Neural progenitor cell (in vitro differentiated cells): ENCODE results near the gene FNTB.

- RAMPAGE, long total RNA, result no peak
Measured at GRCh38 chr14:64734730-64735448, 30.7 kb downstream of the PLEKHG3 start.

- RAMPAGE, long total RNA, result no peak
Measured at GRCh38 chr14:64826698-64827251, 52.9 kb downstream of the SPTB start.

- RAMPAGE, long total RNA, result no peak
Measured at GRCh38 chr14:64841829-64842471, 37.8 kb downstream of the SPTB start.

- RAMPAGE, long total RNA, result no peak
Measured at GRCh38 chr14:64941964-64942340, 593 bp downstream of the GPX2 start.

DNA sequence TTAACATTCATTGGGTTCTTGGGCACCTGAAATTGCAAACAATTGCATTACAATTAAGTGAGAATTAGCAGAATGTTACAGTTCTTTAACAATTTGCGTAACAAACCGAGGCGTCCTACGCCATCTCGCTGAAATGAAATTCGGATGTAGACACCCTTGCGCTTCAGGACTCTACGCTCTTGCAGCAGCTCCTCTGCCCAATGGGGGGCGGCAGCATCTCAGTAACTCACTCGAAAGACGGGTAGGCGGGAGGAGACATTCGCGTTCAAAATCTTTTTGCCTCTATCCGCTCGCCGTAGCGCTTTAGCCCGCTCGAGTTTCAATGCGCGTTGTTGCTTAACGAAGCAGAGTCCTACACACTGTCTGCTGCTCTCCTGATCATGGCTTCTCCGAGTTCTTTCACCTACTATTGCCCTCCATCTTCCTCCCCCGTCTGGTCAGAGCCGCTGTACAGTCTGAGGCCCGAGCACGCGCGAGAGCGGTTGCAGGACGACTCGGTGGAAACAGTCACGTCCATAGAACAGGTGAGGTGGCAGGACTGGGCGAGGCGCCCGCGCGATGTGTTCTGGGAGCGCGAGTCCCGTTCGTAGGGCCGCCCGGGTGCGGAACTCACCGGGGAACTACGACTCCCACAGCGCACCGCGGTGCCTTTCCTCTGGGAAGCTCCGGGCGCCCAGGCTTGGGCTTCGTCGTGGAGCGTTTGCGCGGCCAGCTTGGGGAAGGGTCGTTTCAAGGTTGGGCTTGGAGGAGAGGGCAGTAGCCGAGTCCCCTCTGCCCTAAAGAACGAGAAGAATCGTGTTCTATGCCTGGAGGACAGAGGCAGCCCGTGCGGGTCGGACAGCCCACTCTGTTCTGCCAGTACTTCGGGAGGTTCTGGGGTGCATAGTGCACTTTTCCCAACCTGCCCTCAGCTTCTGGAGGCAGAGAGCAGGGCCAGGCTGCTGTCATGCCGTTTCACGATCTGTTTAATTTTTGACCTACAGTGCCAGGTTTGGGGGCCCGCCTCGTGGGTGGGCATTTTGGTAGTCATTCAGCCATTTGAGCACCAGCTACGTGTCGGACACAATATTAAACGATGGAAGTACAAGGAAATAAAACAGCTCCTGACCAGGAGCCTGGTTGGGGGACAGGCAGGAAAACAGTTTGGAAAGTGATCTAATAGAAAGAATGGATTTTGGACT, at the start of gene FNTB:
TSS of gene FNTB (plus strand) at position 322 of the 1,181 bp plus-strand sequence.
- RAMPAGE, long total RNA, result no peak

DNA sequence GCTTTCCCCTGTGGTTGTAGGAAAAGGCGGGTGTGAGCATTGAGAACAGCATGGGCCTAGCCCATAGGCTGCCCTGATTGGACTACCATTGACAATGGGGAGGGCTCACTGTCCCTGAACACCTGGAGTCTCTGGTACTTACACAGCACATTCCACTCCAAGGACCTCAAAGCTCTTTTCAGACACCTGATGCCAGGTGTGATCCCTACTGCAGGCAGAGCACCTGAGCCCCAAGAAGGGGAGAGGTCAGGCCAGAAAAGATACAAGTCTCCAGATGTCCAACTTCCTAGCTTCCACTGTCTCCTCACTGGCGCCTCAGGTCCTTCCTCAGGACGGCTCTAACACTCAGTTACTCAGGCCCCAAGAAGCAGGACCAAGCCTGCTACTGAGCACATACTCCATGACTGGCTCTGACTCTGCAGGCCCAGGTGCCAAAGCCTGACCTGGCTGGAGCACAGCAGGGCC, 24.9 kb downstream of the MAX start:
- RAMPAGE, long total RNA, result no peak

DNA sequence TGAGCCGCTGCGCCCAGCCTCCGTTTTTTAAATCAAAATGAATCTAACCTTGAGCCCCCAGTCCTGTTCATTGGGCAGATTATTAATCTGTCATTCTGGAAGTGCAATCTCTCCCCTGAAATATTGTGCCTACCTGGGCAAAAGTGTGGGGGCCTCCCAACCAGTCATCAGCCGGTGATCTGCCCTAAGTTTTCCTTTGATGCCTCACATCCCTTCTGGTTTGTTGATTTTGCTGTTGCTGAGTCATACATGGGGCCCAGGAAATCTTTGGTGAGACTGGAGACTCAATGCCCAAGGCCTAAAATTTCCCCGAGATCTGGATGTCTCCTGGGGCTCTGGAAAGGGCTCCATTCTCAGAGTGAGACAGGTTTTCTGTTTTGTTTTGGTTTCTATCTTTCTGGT, 152.6 kb upstream of the MAX start:
- RAMPAGE, long total RNA, result no peak

GRCh38 chr14:65281739-65282498, 130.6 kb upstream of the FUT8 start:
- RAMPAGE, long total RNA, result no peak

- RAMPAGE, long total RNA, result no peak
Measured at GRCh38 chr14:65629612-65630563, 217.4 kb downstream of the FUT8 start.

DNA sequence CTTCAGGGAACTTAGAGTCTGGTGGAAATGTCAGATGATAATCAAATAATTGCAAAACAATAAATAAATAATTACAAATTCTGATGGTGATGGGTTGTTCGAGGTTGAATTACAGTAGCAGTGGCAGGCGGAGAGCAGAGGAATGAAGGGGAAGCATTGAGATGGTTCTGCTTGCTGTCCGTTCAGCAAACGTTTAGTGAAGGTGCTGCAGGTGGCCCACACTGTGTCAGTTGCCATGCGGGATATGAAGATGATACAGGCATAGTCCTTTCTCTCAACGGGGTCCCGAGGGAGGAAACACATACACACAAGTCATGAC, 385.1 kb downstream of the FUT8 start:
- RAMPAGE, long total RNA, result no peak

GRCh38 chr14:65898795-65899030, 486.2 kb downstream of the FUT8 start:
- RAMPAGE, long total RNA, result no peak

- RAMPAGE, long total RNA, result no peak
Measured at GRCh38 chr14:66013064-66013619, 473.0 kb upstream of the CCDC196 start.

GRCh38 chr14:66496062-66497095, 10.2 kb downstream of the CCDC196 start:
- RAMPAGE, long total RNA, result no peak

DNA sequence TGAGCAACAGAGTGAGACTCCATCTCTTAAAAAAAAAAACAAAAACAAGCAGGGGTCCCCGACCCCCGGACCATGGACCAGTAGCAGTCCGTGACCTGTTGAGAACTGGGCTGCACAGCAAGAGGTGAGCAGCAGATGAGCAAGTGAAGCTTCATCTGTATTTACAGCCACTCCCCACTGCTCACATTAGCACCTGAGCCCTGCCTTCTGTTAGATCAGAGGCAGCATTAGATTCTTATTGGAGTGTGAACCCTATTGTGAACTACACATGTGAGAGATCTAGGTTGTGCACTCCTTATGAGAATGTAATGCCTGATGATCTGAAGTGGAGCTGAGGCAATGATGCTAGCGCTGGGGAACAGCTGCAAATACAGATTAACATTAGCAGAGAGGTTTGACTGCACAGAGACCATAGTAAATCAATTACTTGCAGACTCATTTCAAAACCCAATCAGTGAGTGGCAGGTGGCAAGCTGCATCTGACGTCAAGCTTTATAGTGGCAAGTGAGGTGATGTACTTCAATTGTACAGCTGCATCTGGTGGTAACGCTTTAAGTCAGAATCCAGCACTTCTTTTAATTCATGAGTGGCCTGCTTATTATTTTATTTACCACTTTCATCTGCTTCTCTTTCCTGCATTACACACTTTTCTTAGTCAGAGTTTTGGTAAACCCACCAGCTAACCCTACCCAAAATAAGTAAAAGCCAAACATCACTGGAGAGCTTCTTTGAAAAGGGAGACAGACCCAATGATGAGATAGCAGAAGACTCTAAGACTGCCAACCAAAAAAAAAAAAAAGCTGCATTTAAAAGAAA, 141.6 kb downstream of the GPHN start:
- RAMPAGE, long total RNA, result no peak

DNA sequence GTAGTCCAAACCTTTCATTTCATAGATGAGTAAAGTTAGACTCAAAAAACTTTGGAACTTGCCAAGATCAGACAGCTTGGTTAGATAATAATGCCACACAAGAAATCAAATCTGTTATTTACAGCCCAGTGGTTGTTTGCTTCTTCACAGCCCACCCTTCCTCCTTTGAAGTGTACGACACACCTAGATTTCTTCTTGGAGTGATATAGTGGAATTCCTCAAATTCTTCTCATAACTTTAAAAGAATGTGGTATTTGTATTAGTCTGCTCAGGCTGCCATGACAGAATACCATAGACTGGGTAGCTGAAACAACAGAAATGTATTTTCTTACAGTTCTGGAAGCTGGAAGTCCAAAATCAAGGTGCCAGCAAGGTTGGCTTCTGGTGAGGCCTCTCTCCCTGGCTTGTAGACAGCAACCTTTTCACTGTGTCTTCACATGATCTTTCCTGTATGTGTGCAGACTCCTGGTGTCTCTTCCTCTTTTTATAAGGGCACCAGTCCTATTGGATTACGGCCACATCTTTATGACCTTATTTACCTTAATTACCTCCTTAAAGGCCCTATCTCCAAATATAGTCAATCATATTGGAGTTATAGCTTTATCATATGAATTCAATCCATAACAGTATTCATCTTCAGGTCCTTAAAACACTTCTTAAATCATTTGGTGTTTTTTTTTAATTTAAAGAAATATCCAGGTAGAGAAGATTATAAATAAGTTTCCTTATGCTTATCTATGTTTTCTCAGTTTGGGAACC, 21.3 kb upstream of the GARIN2 start:
- RAMPAGE, long total RNA, result no peak

GRCh38 chr14:67269404-67270212, 28.4 kb downstream of the PALS1 start:
- RAMPAGE, long total RNA, result no peak

- RAMPAGE, long total RNA, result no peak
Measured at GRCh38 chr14:67360811-67361223, 689 bp downstream of the EIF2S1 start.

DNA sequence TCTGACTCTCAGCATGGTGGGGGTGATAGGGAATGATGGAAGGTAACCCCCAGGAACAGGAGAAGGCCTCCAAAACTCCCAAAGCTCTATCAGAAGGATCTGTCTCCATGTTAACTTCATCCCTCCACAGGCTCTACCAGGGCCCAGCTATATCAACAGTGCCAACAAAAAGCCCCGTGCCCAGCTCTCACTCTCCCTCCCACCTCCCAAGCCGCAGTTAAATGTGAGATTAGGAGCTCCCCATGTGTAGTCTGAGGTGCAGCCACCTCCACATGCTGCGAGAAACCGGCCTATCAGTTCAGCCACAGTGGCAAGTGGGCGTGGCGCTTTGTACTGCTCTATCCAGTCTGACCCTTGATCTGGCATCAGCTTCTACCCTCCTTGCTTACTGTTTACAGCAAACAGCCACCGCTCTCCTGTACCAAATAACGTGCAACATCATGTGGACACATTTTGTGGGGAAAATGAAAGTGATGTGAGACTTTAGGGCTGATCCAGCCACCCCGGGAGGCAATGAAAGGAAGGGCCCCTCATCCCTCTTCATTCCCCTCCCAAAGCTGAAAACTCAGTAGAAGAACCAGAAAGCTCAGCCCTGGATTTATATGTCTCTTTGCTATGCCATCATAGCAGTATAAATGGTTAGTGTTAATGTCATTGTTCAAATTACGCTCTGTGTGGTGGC, 1.6 kb downstream of the PLEK2 start:
- RAMPAGE, long total RNA, result no peak

DNA sequence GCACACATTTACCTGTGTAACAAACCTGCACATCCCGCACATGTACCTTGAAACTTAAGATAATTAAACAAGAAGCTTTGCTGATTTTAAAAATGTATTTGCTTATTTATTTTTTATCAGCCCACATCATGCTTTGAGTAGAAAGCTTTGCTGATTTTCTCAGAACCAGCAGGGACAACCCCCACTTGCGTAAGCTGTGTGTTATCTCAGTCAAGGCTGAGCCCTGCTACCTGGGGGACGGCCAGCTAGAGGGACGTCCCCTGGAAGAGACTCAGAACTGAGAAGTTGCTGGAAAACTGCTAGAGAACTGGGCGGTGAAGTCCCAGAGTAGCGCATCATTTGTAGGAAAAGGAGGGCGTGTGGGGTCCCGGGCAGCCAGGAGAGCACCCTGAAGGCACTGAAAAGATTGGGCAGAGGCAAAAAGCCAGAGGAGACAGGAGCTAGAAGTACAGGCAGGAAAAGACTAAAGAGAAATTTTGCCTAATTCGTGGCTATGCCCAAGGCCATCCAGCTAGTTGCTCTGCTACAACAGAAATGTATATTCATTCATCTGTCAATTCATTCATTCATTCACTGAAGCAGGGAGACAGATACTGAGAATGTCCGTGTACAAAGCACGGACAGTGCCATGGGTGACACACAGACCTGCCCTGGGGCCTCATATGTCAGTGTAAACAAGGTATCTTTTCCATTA, 4.3 kb upstream of the PLEK2 start:
- RAMPAGE, long total RNA, result no peak

GRCh38 chr14:67446423-67446956, 34.5 kb upstream of the PLEK2 start:
- RAMPAGE, long total RNA, result no peak